GM19239 (cell line): Measurements from ENCODE around the gene COL1A2.

DNA sequence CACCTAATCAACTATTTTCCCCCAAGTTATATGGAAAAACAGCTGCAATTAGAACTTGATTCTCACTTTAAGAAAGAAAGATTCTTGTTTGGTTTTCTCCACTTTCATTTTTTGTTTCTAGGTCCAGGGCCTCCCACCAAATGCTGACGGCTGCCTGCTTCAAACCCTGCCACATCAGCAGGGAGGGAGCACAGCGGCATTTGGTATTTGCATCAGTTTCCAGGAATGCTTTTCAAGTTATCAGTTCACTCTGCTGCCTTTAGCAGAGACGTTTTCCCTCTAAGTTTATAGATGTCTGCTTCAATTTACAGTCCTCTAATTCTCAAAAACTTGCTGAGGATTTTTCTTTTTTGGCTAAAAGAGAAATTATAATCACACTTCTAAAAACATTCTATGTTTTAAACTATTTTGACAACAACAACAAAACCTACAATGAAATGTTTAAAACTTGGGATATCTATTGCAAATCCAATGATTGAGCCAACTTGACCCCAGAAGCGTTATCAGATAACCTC is 2.6 kb upstream of the COL1A2 start:
- RRBS = no CpG with 5 or more reads among the region's 4 CpGs

GRCh38 chr7:94393959-94395132 is at the start of gene COL1A2:
TSS of gene COL1A2 (plus strand) at chr7:94394895.
- RRBS = 9% methylated on average over 9 of the region's 57 CpGs

GRCh38 chr7:94395133-94395834 is 589 bp downstream of the COL1A2 start:
- RRBS = no CpG with 5 or more reads among the region's 11 CpGs

GRCh38 chr7:94404299-94405159 is 9.8 kb downstream of the COL1A2 start:
- RRBS = no CpG with 5 or more reads among the region's 2 CpGs

DNA sequence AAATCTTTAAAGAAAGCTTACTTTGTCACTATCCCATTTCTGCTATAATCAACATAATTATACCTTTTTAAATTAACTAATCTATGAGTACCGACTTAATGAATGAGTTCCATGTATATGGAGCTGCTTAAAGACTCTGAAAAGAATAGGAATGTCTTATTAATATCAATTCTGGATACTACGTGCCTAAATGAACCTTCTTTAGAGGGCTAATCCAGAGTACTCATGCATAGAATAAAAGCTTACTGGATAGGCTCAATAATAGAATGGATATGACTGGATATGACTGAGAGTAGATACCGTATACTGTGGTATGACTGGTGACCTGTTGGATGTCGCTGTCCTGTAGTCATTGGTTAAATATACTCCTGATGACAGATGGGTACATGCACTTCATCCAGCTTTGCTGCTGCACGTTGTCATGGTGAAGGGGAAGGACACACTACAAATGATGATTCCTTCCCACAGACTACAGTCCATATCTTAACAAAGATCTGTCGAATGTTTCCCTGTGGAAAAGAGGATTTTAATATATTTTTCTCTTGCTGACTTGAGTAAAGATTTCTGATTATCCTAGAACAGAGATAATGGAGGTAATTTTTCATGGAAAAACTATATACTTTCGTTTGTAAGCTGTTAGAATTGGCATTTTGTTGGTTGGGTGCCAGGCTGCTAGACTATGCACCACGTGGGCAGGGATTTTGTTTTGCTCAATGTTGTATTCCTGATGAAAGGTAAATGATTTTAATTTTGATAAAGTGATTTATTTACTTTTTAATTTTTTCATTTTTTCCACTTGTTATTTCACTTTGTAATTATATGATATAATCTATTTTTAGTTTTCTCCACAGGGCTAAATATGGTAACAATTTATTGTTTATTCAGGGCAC is 97.3 kb downstream of the PPP1R9A start:
- RRBS = no CpG with 5 or more reads among the region's 8 CpGs

DNA sequence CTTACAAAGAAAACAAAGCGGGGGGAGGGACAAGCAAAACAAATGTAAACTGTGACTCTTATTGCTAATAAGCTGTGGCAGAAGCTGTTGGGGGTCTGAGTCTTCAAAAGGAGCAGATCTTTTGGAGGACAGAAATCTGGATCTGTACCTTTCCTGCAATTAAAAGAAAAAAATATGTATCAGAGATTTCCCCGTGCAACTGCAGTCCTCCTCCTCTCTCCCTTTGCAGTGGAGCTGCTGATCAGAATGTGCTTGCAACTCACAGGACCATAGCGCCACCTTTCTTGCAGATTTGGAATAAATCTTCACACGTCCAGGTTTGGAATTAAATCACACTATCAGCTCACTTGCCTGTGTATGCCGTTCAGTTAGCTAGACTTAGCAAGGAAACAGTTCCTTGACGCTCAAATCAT is 77.6 kb downstream of the PON1 start:
- RRBS = no CpG with 5 or more reads among the region's 6 CpGs

GRCh38 chr7:95470435-95471001 is 15.2 kb upstream of the ASB4 start:
- RRBS = no CpG with 5 or more reads among the region's 4 CpGs

GRCh38 chr7:95546391-95547200 is 49.7 kb downstream of the PDK4 start:
- RRBS = no CpG with 5 or more reads among the region's 7 CpGs

DNA sequence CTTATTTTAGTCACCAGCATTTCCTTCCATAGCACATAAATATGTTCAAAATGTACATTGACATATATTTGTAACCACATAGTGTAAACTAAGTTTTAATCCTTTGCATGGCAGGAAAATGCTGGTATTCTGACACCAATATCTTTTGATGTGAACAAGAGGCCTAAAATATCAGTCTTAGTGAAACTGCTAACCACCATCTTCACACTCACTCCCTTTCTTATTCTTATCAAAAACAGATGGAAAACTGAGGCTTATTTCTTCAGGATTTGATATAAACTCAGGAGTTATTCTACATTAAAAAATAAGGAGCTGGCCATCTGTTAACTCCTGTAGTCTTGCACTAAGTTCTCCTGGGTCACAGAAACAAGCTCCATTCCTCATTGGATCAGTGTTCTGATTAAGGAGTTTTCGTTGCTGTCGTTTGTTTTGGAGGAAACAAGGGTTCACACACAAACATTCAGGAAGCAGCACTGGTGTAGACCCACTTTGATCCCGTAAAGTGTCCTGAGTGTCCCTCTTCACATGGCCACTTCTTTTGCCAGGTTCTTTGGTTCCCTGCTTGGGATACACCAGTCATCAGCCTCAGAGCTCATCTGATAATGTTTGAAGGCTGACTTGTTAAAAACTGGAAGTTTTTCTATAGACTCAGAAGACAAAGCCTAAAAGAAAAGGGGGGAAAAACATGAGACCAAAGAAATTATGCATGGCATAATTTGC is 11.0 kb downstream of the PDK4 start:
- RRBS = no CpG with 5 or more reads among the region's 3 CpGs

- RRBS = 3% methylated on average over 7 of the region's 23 CpGs
These were observed 246.5 kb downstream of the SLC25A13 start for GRCh38 chr7:96075315-96075797.

GRCh38 chr7:96188532-96189175 is 133.2 kb downstream of the SLC25A13 start:
- RRBS = no CpG with 5 or more reads among the region's 12 CpGs

GRCh38 chr7:96270636-96271282 is 51.1 kb downstream of the SLC25A13 start:
- RRBS = no CpG with 5 or more reads among the region's 7 CpGs

DNA sequence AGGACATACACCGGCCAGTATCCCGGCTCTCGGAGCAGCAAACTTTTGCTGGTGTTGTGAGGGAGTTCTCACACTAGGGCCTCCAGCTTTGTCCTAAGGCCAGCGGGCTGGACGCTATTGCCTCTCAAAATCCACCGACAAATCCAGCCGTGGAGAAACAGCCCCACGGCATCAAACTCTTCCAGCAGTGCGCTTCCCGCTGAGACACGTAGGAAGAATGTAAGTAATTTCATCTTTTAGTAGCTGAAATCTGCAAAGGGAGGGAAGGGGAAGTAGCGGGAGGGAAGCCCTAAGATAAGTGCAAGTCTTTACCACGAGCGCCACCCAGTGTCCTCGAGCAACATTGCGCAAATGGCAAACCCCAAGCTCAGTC is 2.9 kb upstream of the DLX5 start:
- RRBS = 5% methylated on average over 1 of the region's 16 CpGs

- RRBS = no CpG with 5 or more reads among the region's 8 CpGs
These were observed 1.1 kb upstream of the SDHAF3 start for GRCh38 chr7:97116319-97116928.

DNA sequence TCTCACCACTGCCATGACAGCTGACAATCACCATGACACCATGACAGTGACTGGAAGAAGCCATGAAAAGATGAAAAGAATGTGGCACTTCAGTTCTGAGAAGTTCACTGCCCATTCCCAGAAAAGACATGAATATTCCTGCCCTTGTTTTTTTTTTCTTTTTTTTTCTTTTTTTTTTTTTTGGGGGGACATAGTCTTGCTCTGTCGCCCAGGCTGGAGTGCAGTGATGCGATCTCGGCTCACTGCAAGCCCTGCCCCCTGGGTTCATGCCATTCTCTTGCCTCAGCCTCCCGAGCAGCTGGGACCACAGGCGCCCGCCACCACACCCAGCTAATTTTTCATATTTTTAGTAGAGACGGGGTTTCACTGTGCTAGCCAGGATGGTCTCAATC is 281.1 kb upstream of the TAC1 start:
- RRBS = no CpG with 5 or more reads among the region's 7 CpGs

GRCh38 chr7:97770800-97771421 is 39.0 kb downstream of the TAC1 start:
- RRBS = no CpG with 5 or more reads among the region's 8 CpGs

GRCh38 chr7:97928001-97928613 is 55.9 kb upstream of the ASNS start:
- RRBS = 0% methylated on average over 7 of the region's 66 CpGs

DNA sequence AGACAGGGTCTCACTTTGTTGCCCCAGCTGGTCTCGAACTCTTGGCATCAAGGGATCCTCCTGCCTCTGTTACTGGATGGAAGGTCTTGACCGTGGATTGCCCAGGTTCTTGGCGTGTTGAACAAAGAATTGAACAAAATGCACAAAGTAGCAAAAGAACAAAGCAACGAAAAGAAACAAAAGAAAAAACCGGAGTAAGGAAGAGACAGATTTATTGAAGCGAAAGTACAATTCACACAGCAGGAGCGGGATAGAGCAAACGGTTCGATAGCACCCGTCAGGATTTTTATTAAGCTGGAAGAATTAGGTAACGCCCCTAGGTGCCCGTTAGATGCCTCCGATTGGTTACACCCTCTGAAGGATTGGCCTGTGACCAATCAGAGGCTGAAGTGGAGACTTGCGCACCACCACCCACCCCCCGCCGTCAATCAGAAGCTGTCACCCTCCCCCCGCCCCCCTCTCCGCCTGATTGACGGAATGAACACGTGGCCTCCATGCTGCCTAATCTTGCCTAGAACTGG is 16.9 kb downstream of the OCM2 start:
- RRBS = no CpG with 5 or more reads among the region's 20 CpGs

DNA sequence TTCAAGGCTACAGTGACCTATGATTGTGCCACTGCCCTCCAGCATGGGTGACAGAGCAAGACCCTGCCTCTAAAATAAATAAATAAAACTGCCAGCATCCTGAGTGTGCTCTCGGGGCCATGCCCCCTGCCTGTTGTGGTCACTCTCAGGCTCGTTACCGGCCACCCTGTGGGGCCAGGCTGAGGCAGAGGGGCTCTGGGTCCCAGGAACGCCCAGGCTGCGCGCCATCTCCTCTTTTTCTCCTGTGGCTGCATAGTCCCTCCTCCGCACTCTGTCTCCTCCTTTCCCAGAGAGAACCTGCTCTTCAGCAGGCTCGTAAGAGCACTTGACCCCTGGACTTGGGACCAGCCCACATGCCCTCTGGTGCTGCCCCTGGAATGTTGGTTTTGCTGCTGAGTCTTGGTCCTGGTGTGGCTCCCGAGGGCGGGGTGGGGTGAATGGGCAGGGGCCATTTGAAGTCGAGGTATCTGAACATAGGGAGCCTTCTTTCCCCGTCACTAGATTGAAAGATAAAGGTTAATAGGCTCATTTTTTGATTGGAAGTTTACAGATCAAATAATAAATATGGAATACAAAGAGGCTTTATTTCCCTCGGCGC is 6.6 kb upstream of the BHLHA15 start:
- RRBS = no CpG with 5 or more reads among the region's 14 CpGs

- RRBS = no CpG with 5 or more reads among the region's 19 CpGs
These were observed 20.3 kb downstream of the BRI3 start for GRCh38 chr7:98301734-98302330.